K562 (cell line): ENCODE results near the gene REC114.

- RAMPAGE, long total RNA: no peak
- RRBS: no CpG with 5 or more reads among the region's 10 CpGs
PRO-cap:
- standard: no peak
- CoPRO, capped RNA only, 2 experiments: no peak in any of the 2 experiments
- CoPRO, capped and uncapped RNA, 2 experiments: no peak in any of the 2 experiments
- CoPRO, uncapped RNA only, 2 experiments: no peak in any of the 2 experiments
CAGE:
- cytosol, long polyA plus RNA: no peak
- long polyA plus RNA: no peak
- nucleolus, long total RNA: no peak
- nucleus, long polyA plus RNA: no peak
Measured at GRCh38 chr15:72376322-72376886, 590 bp upstream of the HEXA start.

DNA sequence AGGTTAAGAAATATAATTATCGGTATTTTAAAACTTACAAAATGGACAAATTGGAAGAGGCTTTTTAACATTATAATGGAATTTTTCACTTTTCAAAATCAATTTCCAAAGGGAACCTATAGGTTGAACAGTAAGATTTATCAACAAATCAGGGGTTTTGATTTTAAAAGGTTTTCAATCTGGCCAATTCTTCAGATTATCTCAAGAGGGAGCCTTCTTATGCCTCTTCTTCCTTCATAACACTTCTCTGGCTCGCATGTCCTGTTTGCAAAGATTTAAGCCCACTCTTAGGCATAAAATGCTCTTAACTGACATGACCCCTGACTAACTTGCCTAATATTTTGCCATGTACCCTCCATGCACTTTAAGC is 1.3 kb upstream of the ARIH1 start:
- RAMPAGE, long total RNA: no peak
- RRBS: no CpG with 5 or more reads among the region's 2 CpGs
PRO-cap:
- standard: no peak
- CoPRO, capped RNA only, 2 experiments: no peak in any of the 2 experiments
- CoPRO, capped and uncapped RNA, 2 experiments: no peak in any of the 2 experiments
- CoPRO, uncapped RNA only, 2 experiments: no peak in any of the 2 experiments
CAGE:
- cytosol, long polyA plus RNA: no peak
- long polyA plus RNA: no peak
- nucleolus, long total RNA: no peak
- nucleus, long polyA plus RNA: no peak

GRCh38 chr15:72476140-72476690 is 2.1 kb downstream of the ARIH1 start:
- RAMPAGE, long total RNA: no peak
- RRBS: no CpG with 5 or more reads among the region's 17 CpGs
PRO-cap:
- standard: no peak
- CoPRO, capped RNA only, 2 experiments: no peak in any of the 2 experiments
- CoPRO, capped and uncapped RNA, 2 experiments: no peak in any of the 2 experiments
- CoPRO, uncapped RNA only, 2 experiments: no peak in any of the 2 experiments
CAGE:
- cytosol, long polyA plus RNA: no peak
- long polyA plus RNA: no peak
- nucleolus, long total RNA: no peak
- nucleus, long polyA plus RNA: no peak

GRCh38 chr15:72550769-72551541 is 76.8 kb downstream of the ARIH1 start:
- RAMPAGE, long total RNA: no peak
- RRBS: no CpG with 5 or more reads among the region's 8 CpGs
PRO-cap:
- standard: no peak
- CoPRO, capped RNA only, 2 experiments: no peak in any of the 2 experiments
- CoPRO, capped and uncapped RNA, 2 experiments: no peak in any of the 2 experiments
- CoPRO, uncapped RNA only, 2 experiments: no peak in any of the 2 experiments
CAGE:
- cytosol, long polyA plus RNA: no peak
- long polyA plus RNA: no peak
- nucleolus, long total RNA: no peak
- nucleus, long polyA plus RNA: no peak

DNA sequence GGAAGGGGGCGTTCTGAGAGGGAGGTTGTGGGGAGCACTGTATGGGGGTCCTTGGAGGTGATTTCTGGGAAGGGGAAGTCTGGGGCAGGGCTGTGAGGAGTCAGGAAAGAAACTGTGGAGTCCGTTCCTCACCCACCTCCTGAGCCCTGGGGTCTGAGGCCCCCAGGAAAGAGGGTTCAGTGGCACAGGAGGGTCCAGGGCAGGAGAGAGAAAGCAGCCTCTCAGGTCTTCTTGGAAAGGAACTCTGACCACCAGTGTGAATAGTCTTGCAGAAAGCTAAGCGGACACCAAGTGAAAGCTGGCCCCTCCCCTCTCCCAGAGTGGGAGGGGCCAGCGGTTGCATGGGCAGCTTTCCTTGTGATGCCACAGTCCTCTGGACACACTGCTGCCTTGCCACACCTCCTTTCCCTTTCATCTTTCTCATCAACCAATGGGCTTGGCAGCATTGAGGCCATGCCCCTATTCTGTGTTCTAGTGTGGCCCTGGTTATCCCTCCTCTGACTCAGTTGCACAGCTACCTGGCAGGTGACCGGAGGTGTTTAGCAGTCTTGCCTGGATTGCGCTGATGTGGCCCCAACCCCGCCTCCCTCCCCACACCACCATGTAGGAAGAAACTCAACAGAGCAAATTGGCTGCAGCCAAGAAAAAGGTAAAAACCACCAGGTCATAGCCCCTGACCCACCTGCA is 49.7 kb upstream of the GOLGA6B start:
- RAMPAGE, long total RNA: no peak
- RRBS: no CpG with 5 or more reads among the region's 7 CpGs
PRO-cap:
- standard: no peak
- CoPRO, capped RNA only, 2 experiments: no peak in any of the 2 experiments
- CoPRO, capped and uncapped RNA, 2 experiments: no peak in any of the 2 experiments
- CoPRO, uncapped RNA only, 2 experiments: no peak in any of the 2 experiments
CAGE:
- cytosol, long polyA plus RNA: no peak
- long polyA plus RNA: no peak
- nucleolus, long total RNA: no peak
- nucleus, long polyA plus RNA: no peak

- RAMPAGE, long total RNA: no peak
- RRBS: no CpG with 5 or more reads among the region's 8 CpGs
PRO-cap:
- standard: no peak
- CoPRO, capped RNA only, 2 experiments: no peak in any of the 2 experiments
- CoPRO, capped and uncapped RNA, 2 experiments: no peak in any of the 2 experiments
- CoPRO, uncapped RNA only, 2 experiments: peak in 1 of 2 experiments; most common plus-strand start chr15:72751585 (in 1); most common minus-strand start chr15:72751376 (in 1)
CAGE:
- cytosol, long polyA plus RNA: no peak
- long polyA plus RNA: no peak
- nucleolus, long total RNA: no peak
- nucleus, long polyA plus RNA: no peak
Measured at GRCh38 chr15:72751313-72752093, 32.1 kb downstream of the ADPGK start.

DNA sequence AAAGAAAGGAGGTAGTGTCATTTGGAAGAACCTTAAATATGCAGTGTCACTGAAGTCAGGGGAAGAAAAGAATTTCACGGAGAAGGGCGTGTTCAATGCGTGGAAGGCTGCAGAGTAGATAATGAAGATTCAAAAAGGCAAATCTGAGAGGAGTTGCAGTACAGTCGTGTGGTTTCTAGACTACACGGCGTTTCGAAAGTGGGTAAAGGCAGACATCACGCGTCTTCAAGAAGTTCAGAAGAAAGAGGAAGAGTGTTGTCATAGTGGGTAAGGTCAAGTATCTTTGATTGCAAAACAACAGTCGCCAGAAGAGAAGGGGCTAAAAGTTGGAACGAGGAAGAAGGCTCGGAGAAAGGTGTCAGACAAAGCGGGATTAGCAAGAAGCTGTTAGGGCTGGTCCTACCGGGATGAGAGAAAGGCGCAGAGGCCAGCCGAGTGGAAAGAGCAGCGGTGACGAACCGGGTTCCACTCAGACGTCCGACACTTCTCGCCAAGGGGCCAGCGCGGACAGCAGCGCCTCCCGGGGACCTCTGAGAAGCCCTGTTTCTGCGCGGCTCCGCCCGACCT is 632 bp downstream of the ADPGK start:
- RAMPAGE, long total RNA: no peak
- RRBS: 2% methylated on average over 13 of the region's 30 CpGs
PRO-cap:
- standard: bidirectional peak, plus-strand start at position 158 of the sequence, minus-strand start outside the sequence; unidirectional peak, plus-strand start at position 472 of the sequence
- CoPRO, capped RNA only, 2 experiments: peak in 1 of 2 experiments; most common plus-strand start position 158 of the sequence (in 1)
- CoPRO, capped and uncapped RNA, 2 experiments: no peak in any of the 2 experiments
- CoPRO, uncapped RNA only, 2 experiments: no peak in any of the 2 experiments
CAGE:
- cytosol, long polyA plus RNA: no peak
- long polyA plus RNA: no peak
- nucleolus, long total RNA: no peak
- nucleus, long polyA plus RNA: no peak

- RAMPAGE, long total RNA: no peak
- RRBS: no CpG with 5 or more reads among the region's 7 CpGs
PRO-cap:
- standard: no peak
- CoPRO, capped RNA only, 2 experiments: no peak in any of the 2 experiments
- CoPRO, capped and uncapped RNA, 2 experiments: no peak in any of the 2 experiments
- CoPRO, uncapped RNA only, 2 experiments: no peak in any of the 2 experiments
CAGE:
- cytosol, long polyA plus RNA: no peak
- long polyA plus RNA: no peak
- nucleolus, long total RNA: no peak
- nucleus, long polyA plus RNA: no peak
Measured at GRCh38 chr15:72998189-72998681, 54.0 kb upstream of the NEO1 start.

DNA sequence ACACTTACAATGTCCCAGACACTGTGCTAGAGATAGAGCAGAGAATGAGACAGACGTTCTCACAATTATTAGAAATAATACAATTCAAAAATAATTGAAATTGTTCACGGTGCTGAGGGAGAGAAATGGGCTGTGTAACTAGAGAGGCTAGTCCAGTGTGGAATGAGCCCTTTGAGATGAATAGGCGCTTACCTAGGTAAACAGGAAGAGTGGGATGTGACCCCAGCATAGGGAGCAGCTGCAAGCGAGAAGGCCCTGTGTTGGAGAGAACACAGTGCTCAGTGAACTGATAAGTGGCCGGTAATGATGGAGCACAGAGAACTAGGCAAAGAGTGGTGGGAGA is 104.0 kb downstream of the HCN4 start:
- RAMPAGE, long total RNA: no peak
- RRBS: no CpG with 5 or more reads among the region's 5 CpGs
PRO-cap:
- standard: no peak
- CoPRO, capped RNA only, 2 experiments: no peak in any of the 2 experiments
- CoPRO, capped and uncapped RNA, 2 experiments: no peak in any of the 2 experiments
- CoPRO, uncapped RNA only, 2 experiments: no peak in any of the 2 experiments
CAGE:
- cytosol, long polyA plus RNA: no peak
- long polyA plus RNA: no peak
- nucleolus, long total RNA: no peak
- nucleus, long polyA plus RNA: no peak

- RAMPAGE, long total RNA: no peak
- RRBS: no CpG with 5 or more reads among the region's 7 CpGs
PRO-cap:
- standard: no peak
- CoPRO, capped RNA only, 2 experiments: no peak in any of the 2 experiments
- CoPRO, capped and uncapped RNA, 2 experiments: no peak in any of the 2 experiments
- CoPRO, uncapped RNA only, 2 experiments: no peak in any of the 2 experiments
CAGE:
- cytosol, long polyA plus RNA: no peak
- long polyA plus RNA: no peak
- nucleolus, long total RNA: no peak
- nucleus, long polyA plus RNA: no peak
Measured at GRCh38 chr15:73303517-73304222, 65.1 kb downstream of the HCN4 start.

GRCh38 chr15:73442690-73443455 is at the start of gene REC114:
Gene REC114, plus strand, starts transcription at chr15:73443164.
- RAMPAGE, long total RNA: no peak
- RRBS: 20% methylated on average over 5 of the region's 34 CpGs
PRO-cap:
- standard: unidirectional peak, plus-strand start at chr15:73443164
- CoPRO, capped RNA only, 2 experiments: no peak in any of the 2 experiments
- CoPRO, capped and uncapped RNA, 2 experiments: no peak in any of the 2 experiments
- CoPRO, uncapped RNA only, 2 experiments: no peak in any of the 2 experiments
CAGE:
- cytosol, long polyA plus RNA: no peak
- long polyA plus RNA: no peak
- nucleolus, long total RNA: no peak
- nucleus, long polyA plus RNA: no peak

- RAMPAGE, long total RNA: no peak
- RRBS: no CpG with 5 or more reads among the region's 7 CpGs
PRO-cap:
- standard: no peak
- CoPRO, capped RNA only, 2 experiments: no peak in any of the 2 experiments
- CoPRO, capped and uncapped RNA, 2 experiments: no peak in any of the 2 experiments
- CoPRO, uncapped RNA only, 2 experiments: no peak in any of the 2 experiments
CAGE:
- cytosol, long polyA plus RNA: no peak
- long polyA plus RNA: no peak
- nucleolus, long total RNA: no peak
- nucleus, long polyA plus RNA: no peak
Measured at GRCh38 chr15:73708642-73709066, 24.5 kb downstream of the CD276 start.

DNA sequence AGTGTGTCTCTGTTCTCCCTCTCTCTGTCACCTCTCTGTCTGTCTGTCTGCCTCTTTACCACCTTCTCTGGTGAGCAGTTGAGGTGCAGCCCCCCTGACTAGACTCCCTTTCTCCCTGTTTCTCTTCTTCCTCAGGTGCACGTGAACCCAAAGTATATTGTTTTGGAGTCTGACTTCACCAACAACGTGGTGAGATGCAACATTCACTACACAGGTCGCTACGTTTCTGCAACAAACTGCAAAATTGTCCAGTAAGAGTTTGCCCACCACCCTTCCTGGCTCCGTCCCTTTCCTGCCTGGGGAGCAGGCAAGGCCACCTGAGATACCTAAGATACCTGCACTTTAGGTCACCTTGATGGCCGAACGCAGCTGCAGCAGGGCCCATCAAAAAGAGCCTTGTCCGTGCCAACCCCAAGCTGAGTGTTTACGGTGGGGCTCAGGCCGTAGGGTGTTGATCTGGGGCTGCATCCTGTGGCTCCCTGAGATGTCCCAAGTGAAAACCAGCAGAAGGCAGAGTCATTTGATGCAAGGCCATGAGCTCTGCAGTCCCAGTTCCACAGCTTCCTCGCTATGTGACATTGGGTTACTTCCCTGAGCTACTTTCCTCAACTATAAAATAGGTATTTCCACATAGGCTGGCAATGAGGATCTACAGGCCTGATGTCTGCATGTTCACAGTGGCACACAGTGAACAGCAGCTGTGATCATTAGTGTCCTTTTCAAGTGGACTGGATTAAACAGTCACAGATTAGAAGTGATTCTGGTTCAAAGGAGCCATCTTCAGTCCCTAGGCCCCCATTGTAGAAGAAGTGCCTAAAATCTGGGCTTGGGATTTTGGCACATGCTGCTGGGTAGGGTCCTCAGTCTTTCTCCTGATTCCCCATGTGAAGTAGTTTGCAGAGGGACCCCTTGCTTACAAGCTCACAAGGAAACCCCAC is 23.3 kb downstream of the LOXL1 start:
- RAMPAGE, long total RNA: no peak
- RRBS: no CpG with 5 or more reads among the region's 11 CpGs
PRO-cap:
- standard: no peak
- CoPRO, capped RNA only, 2 experiments: no peak in any of the 2 experiments
- CoPRO, capped and uncapped RNA, 2 experiments: no peak in any of the 2 experiments
- CoPRO, uncapped RNA only, 2 experiments: no peak in any of the 2 experiments
CAGE:
- cytosol, long polyA plus RNA: no peak
- long polyA plus RNA: no peak
- nucleolus, long total RNA: no peak
- nucleus, long polyA plus RNA: no peak

GRCh38 chr15:73981690-73982026 is 10.4 kb downstream of the STOML1 start:
- RAMPAGE, long total RNA: no peak
- RRBS: no CpG with 5 or more reads among the region's 4 CpGs
PRO-cap:
- standard: no peak
- CoPRO, capped RNA only, 2 experiments: no peak in any of the 2 experiments
- CoPRO, capped and uncapped RNA, 2 experiments: no peak in any of the 2 experiments
- CoPRO, uncapped RNA only, 2 experiments: peak in 1 of 2 experiments; most common minus-strand start chr15:73981955 (in 1)
CAGE:
- cytosol, long polyA plus RNA: no peak
- long polyA plus RNA: no peak
- nucleolus, long total RNA: no peak
- nucleus, long polyA plus RNA: no peak

DNA sequence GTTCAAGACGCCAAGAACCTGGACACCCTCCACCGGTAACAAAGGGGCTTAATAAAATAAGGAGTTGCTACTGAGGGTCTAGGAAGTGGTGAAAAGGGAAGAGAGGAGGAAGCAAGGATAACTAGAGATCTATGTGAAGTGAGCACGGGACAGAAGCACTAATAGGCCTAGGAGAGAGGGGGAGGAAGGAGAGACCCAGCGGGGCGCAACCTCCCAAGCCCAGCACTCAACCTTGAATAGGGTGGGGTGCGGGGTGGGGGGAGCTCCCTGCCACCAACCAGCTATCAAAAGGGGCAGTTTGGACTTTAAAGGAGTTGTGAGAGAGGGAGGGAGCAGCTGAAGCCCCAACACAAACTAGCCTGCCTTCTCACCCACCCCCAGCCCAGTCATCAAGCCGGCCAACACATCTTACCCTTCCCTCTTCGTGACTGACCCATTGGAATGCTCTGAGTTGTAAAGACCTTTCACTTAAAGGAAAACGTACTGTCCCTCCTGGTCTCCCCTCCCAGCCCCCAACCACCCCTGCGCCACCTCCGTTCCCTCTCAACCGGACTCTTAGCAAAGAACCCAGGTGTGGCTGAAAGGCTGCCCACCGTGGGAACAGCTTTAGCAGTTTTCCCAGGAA is 2.7 kb downstream of the CYP11A1 start:
- RAMPAGE, long total RNA: no peak
- RRBS: no CpG with 5 or more reads among the region's 13 CpGs
PRO-cap:
- standard: no peak
- CoPRO, capped RNA only, 2 experiments: no peak in any of the 2 experiments
- CoPRO, capped and uncapped RNA, 2 experiments: no peak in any of the 2 experiments
- CoPRO, uncapped RNA only, 2 experiments: no peak in any of the 2 experiments
CAGE:
- cytosol, long polyA plus RNA: no peak
- long polyA plus RNA: no peak
- nucleolus, long total RNA: no peak
- nucleus, long polyA plus RNA: no peak

DNA sequence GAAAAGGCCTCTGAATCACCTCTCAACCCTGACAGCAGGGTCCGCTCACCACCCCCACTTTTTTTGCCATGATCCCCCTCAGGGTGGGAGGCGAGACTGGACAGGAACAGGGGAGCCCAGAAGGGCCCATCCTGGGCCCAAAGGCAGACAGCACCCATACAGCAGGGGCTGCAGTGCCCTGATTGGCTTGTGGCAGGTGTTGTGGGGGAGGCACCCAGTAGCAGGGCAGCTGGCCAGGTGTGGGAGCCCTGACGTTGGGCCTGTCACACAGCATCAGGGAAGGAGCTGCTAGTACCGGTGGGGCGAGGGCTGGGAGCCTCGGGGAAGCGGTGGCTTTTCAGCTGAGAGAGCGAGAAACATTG is 19.6 kb upstream of the CYP11A1 start:
- RAMPAGE, long total RNA: no peak
- RRBS: no CpG with 5 or more reads among the region's 8 CpGs
PRO-cap:
- standard: no peak
- CoPRO, capped RNA only, 2 experiments: no peak in any of the 2 experiments
- CoPRO, capped and uncapped RNA, 2 experiments: no peak in any of the 2 experiments
- CoPRO, uncapped RNA only, 2 experiments: no peak in any of the 2 experiments
CAGE:
- cytosol, long polyA plus RNA: no peak
- long polyA plus RNA: no peak
- nucleolus, long total RNA: no peak
- nucleus, long polyA plus RNA: no peak

GRCh38 chr15:74397312-74398019 is 30.0 kb upstream of the CYP11A1 start:
- RAMPAGE, long total RNA: no peak
- RRBS: no CpG with 5 or more reads among the region's 5 CpGs
PRO-cap:
- standard: no peak
- CoPRO, capped RNA only, 2 experiments: no peak in any of the 2 experiments
- CoPRO, capped and uncapped RNA, 2 experiments: no peak in any of the 2 experiments
- CoPRO, uncapped RNA only, 2 experiments: no peak in any of the 2 experiments
CAGE:
- cytosol, long polyA plus RNA: no peak
- long polyA plus RNA: no peak
- nucleolus, long total RNA: no peak
- nucleus, long polyA plus RNA: no peak

- RAMPAGE, long total RNA: no peak
- RRBS: no CpG with 5 or more reads among the region's 12 CpGs
PRO-cap:
- standard: no peak
- CoPRO, capped RNA only, 2 experiments: no peak in any of the 2 experiments
- CoPRO, capped and uncapped RNA, 2 experiments: no peak in any of the 2 experiments
- CoPRO, uncapped RNA only, 2 experiments: no peak in any of the 2 experiments
CAGE:
- cytosol, long polyA plus RNA: no peak
- long polyA plus RNA: no peak
- nucleolus, long total RNA: no peak
- nucleus, long polyA plus RNA: no peak
Measured at GRCh38 chr15:74402851-74403510, 30.8 kb downstream of the SEMA7A start.